ENCODE measurements around the gene ATP5F1E.

DNA sequence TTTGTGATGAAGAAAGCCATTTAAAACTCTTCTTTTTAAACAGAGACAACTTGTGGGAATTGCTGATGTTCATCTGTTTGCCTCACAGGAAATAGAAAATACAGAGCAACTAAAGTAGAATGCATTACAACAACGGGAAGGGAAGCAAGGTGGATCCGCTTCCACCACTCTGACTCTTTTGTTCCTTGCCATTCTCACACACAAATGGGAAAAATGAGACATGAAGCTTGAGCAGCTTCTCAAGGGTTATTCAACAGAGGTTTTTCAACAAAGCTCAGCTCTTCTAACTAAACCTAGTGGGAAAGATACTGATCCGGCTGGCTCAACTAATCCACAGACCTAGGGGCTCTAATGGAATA, 6.2 kb upstream of the RAB22A start:
- RRBS: no CpG with 5 or more reads among the region's 3 CpGs

DNA sequence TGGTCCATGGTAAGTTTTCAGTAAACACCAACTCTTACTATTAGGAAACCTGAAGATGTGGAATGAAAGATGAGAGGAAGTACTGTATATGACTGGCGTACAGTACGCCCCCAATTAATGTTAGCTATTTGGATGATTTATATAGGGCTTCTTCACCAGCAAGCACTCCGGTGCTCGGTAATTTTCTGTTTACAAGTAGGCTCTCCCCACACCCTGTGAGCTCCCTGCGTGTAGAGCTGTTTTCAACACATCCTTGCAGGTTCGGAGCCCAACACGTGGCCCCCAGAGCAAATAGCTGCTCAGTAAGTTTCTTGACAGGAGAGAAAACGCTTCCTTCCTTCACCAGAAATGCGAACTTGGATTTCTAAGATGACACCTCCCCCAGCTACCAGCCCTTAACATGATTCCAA, 1.3 kb upstream of the RAB22A start:
- RRBS: no CpG with 5 or more reads among the region's 9 CpGs

GRCh38 chr20:58336453-58337062, 27.0 kb downstream of the RAB22A start:
- RRBS: no CpG with 5 or more reads among the region's 4 CpGs

DNA sequence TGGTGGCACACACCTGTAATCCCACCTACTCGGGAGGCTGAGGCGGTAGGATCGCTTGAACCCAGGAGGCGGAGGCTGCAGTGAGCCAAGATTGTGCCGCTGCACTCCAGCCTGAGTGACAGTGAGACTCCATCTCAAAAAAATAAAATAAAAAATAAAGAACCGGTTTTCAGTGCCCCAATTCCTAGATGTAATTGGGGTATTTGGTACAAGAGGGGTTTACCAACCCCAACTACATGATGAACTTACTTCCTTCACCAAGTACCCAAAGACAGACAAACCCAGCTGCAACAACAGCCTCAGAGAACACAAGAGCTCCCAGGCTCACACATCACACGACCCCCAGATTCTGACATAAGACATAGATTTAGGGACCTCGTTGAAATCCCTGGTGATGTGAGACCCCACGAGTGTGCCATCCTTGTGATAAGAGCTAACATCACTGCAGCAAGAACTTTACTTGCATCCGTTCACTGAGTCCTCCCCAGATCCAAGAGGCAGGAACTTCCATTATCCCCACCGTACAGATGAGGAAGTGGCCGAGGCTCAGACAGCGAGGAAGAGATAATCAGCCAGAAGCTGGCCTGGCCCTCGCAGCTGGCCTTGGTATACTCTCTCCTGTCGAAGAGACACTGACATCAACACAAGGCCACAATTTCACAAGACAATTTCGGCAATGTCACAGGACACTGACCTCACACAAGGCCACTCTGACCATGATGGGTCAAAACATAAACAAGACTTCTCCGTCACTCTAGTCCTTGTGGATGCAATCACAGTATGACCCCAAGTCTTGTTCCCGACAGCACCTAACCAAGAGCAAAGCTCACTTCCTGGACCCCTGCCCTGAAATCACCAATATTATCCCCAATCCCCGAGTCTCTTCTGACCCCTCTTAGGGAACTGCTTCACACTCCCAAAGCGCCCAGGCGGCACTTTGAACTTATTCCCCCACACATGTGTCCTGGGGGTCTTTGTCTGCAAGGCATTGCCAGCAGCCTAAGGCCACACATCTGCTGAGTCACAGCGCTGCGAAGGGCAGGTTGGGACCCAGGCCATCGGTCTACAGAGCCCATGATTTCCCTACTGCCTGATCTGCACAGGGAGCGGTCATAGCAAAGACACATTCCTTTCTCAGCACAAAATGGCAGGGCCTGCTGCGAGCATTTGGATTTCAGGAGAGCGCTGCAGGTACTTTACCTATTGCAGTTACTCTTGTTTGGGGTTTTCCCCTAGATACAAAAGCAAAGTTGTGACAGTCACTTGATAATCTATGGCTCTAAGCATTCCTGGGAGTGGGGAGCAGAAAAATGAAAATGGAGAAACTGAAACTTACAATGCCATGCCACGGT, 14.9 kb upstream of the VAPB start:
- RRBS: no CpG with 5 or more reads among the region's 28 CpGs

DNA sequence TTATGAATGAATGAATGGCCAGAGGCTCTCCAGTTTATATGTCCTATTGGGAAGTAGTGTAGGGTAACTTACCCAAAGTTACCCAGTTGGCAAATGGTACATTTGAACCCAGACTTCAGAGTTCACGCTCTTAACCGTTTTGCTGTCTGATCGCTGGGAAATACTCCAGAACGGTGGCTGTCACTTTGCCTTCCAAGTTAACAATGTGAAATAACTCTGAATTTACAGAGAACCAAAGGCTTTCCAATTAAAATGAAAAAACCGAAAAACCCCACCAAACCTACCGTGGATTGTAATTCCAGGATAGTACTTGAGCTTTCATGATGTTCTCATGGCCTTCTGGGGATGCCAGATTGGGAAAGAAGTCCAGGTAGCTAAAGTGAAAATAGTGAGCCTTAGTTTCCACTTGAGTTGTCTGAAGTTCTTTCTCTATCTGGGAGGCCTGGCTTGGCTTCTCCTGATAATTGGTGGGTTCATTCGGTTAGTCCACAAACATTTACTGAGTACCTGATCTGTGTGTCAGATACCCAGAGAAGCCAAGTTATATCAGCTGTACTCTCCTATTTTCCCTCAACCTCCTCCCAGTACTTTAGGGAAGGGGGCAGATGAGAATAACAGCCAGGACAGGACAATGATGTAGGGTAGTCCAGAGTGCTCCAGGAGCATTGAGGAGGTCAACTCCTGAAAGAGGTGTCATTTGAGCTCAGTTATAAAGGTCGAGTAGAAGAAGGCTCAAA, 1.8 kb downstream of the VAPB start:
- RRBS: no CpG with 5 or more reads among the region's 8 CpGs

DNA sequence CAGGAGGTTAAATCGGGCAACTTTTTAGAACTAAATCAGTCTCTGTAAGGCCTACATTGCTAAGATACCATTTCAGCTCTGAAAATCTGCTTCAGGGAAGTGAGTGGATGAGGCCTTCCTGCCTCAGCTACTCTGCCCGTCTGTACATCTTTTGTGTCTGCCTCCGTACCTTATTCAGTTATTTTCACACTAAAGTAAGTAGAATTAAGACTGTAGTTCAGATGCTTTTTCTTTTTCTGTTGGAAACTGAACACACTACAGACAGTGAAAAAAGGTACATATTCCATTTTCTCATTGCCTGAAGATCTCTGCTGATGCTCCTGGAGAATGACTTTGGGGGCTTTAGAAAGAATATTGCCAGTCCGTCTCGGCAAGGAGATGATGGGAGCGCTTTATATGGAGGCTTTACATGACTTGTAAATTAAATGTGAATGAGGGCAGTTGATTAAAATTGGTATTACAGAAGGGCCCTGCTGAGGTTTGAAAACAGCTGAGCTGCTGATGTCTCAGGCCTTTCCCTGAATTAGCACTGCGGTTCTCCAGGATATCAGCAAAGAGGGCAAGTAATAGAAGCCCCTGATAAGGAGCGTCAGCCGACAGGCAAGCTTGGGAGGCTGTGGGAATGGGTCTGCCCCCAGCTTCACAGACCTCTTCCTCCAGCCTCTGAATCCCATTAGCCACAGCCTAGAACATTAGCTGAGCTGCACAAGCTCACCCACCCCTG, 59.6 kb downstream of the VAPB start:
- RRBS: no CpG with 5 or more reads among the region's 9 CpGs

DNA sequence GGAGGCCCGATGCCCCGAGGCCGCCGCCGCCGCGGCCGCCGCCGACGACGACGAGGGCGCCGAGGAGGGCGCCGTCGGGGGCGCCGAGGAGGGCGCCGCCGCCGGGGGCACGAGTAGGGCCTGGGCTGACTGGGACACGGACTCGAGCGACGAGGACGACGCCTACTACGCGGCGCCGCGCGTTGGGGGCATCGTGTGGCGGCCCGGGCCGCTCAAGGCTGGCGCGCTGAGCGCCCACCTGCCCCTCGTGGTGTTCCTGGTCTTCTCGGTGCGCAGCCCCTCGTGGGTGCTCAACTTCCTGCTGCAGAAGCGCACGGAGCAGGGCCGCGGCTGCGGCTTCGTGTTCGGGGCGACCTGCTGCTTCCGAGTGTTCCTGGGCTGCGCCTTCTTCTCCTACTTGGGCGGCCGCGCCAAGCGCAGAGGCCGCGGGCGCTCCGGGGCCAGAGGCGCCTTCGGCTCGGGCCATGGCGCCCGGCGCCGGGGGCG, 944 bp upstream of the GNAS start:
- RRBS: 15% methylated on average over 16 of the region's 74 CpGs

- RRBS: no CpG with 5 or more reads among the region's 5 CpGs
These were observed 3.5 kb downstream of the GNAS start for GRCh38 chr20:58894556-58895294.

DNA sequence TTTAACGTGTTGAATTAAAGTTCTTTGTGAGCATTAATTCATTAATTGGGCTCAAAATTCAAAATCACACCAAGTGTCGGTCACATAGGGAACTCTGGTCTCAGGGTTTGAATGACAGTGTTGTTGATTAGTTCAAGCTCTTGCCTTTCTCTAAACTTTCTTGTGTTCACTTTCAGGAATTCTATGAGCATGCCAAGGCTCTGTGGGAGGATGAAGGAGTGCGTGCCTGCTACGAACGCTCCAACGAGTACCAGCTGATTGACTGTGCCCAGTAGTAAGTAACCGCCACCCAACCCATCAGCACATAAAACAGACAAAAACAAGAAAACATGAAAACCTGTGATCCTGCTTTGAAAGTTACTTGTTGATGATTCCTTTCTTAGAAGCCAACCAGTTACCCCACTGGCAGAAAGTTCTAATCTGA, 14.0 kb downstream of the GNAS start:
- RRBS: no CpG with 5 or more reads among the region's 7 CpGs

DNA sequence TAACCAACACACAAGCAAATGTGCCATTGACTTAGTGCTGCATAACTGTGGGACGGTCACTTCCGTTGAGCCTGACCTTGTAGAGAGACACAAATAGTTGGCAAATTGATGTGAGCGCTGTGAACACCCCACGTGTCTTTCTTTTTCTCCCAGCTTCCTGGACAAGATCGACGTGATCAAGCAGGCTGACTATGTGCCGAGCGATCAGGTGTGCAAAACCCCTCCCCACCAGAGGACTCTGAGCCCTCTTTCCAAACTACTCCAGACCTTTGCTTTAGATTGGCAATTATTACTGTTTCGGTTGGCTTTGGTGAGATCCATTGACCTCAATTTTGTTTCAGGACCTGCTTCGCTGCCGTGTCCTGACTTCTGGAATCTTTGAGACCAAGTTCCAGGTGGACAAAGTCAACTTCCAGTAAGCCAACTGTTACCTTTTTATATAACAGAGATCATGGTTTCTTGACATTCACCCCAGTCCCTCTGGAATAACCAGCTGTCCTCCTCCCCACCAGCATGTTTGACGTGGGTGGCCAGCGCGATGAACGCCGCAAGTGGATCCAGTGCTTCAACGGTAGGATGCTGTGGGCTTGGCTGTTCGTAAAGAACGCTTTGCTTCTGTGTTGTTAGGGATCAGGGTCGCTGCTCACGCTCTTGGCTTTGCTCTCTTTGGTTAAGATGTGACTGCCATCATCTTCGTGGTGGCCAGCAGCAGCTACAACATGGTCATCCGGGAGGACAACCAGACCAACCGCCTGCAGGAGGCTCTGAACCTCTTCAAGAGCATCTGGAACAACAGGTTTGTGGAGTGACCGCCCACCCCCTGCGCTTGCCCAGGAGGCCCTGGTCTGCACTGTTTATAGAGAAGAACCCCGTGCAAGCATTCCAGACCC, 18.0 kb downstream of the GNAS start:
- RRBS: no CpG with 5 or more reads among the region's 27 CpGs

DNA sequence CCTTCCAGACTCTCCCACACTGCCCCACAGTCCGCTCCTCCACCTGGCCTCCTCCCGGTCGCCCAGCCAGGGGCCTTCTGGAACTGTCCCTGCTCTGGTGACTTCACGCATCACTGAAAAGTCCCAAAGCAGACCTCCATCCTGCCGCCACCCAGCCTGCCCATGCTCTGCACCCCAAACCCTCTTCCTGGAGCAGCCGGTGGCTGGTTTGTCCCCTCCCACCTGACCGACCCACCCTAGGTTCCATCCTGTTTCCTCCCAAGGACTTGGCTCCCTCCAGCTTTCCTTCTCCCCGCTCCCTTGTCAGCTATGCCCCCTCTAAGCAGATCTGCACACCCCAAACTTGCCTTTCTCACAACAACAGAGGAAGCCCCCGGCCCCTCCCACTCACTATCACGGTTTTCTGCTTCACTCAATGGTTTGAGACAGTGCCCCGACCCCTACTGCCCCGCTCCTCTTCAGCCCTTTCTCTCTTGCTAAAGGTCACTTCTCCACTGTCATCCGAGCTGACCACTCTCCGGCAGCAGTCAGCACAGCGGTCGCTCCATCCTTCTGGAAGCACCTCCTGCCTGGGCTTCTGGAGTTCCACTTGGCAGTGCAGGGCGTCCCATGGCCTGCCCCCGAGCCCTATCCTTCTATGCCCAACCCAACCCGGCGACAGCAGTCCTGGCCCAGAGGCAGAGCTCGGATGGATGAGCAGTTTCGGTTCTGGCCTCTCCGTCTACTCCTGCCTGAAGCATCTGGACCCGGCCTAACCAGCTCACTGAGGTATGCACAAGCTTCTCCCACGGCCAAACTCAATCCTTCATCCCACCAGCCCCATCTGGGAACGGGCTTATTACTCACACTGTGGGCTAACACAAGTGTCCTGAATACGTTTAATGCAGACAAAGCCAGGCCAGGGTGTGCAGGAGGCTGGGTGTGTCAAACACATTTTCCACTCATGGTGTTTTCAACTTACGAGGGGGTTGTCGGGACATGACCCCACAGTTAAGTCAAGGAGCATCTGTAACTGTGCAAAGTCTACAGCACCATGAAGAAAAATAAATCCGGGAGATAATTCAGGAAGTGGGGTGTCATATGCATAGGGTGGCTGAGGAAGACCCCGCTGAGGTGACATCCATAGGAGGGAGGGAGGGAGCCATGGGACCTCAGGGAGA, 4.1 kb downstream of the CTSZ start:
- RRBS: 83% methylated on average over 6 of the region's 31 CpGs

- RRBS: no CpG with 5 or more reads among the region's 13 CpGs
These were observed 3.4 kb downstream of the TUBB1 start for GRCh38 chr20:59022705-59023014.

- RRBS: no CpG with 5 or more reads among the region's 12 CpGs
These were observed 4.5 kb downstream of the ATP5F1E start for GRCh38 chr20:59027325-59028422.

DNA sequence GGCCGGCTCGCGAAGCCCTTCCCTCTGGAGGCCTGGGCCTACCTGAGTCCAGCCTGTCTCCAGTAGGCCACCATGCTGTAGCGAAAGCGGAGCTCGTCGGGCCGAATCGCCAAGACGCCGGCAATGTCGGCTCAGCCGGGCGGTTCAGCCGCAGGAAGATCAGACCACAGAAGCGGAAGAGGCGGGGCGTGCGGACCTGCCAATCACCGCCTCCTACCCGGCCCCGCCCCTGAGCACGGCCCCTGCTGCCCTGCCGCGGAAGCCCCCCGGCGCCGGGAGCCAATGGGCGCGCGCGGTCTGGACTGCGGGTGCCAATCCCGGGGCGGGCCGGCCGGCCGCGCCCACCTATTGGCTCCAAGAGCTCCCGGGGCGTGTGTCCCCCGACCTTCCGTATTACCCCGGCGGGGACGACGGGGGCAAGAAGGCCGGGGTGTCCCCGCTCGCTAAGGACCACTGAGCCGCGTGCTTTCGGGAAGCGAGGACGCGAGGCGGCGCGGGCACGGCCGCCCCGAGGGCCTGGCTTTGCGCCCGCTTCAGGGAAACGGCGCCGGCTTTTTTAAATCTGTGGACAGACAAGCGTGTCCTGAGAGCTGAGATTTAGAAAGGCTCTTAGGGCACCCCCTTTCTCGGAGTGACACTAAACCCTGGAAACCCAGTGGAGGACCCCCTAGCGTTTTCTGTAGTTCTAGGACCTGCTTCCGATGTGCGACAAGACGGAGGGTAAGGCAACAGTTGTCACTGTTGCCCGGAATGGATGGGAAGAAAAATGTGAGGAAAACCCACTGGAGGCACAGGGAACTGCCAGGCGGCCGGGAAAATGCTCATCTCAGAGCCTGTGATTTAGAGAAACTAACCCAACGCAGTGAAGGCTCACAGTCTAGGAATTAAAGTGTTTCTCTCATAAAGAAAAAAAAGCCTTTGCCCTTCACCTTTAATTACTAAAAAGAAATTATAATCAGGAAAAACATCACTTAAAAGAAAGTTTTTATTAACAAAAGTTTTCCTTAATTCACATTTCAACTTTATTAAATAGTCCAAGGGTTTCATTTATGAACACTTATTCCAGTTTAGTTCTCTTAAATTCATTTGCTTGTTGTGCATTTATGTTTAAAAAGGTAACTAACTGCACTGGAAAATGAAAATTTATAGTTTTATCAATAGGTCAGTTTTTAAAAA, at the start of gene ATP5F1E:
TSS of gene ATP5F1E (minus strand) at position 158 of the 1,176 bp plus-strand sequence.
- RRBS: 3% methylated on average over 22 of the region's 77 CpGs

GRCh38 chr20:59151624-59152257, 11.9 kb upstream of the ZNF831 start:
- RRBS: no CpG with 5 or more reads among the region's 9 CpGs

DNA sequence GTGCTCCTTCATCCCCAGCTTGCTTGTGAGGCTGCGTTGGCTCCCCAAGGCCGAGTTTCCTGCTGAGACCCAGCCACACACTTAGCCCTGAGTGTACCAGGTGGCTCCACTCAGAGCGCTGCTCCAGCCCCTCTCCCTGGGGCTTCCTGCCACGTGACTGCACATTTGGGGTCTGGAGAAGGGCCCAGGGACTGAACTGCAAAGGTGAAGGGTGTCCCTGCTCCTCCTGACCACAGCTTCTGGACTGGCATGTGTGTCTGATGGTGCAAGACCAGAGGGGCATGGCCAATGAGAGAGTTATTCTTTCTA, 3.2 kb upstream of the ZNF831 start:
- RRBS: no CpG with 5 or more reads among the region's 4 CpGs

GRCh38 chr20:59182327-59182869, 18.8 kb downstream of the ZNF831 start:
- RRBS: no CpG with 5 or more reads among the region's 6 CpGs

- RRBS: no CpG with 5 or more reads among the region's 7 CpGs
These were observed 118.9 kb downstream of the PHACTR3 start for GRCh38 chr20:59723267-59723630.

GRCh38 chr20:59836607-59837042, 96.8 kb downstream of the SYCP2 start:
- RRBS: no CpG with 5 or more reads among the region's 6 CpGs

DNA sequence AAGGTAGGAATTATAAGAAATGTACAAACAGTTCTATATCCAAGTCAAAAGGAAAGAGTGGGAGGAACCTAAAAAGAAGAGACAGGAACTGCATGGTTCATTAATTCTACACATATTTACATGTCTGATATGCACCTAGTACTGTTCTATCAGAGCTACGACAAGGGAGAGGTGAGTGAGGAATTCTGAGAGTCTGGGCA, 41.9 kb downstream of the SYCP2 start:
- RRBS: no CpG with 5 or more reads among the region's 1 CpG